Measurements from ENCODE around the gene TMEM232.

DNA sequence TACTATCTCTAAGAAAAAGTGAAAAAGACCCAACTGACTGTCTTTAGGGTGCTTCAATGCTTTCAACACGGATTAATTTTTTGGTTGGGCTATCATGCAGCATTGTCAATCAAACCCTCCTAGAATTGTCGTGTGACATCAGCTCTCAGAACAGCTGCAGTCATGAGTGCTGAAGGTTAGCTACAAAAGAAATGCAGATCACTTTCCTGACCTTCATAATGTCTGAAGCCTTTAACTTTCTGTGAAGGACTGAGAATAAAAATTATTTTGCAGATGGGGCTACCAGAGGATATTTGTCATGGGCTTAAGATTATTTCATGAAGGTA, 107.9 kb upstream of the EFNA5 start:
- RRBS: no CpG with 5 or more reads among the region's 2 CpGs

DNA sequence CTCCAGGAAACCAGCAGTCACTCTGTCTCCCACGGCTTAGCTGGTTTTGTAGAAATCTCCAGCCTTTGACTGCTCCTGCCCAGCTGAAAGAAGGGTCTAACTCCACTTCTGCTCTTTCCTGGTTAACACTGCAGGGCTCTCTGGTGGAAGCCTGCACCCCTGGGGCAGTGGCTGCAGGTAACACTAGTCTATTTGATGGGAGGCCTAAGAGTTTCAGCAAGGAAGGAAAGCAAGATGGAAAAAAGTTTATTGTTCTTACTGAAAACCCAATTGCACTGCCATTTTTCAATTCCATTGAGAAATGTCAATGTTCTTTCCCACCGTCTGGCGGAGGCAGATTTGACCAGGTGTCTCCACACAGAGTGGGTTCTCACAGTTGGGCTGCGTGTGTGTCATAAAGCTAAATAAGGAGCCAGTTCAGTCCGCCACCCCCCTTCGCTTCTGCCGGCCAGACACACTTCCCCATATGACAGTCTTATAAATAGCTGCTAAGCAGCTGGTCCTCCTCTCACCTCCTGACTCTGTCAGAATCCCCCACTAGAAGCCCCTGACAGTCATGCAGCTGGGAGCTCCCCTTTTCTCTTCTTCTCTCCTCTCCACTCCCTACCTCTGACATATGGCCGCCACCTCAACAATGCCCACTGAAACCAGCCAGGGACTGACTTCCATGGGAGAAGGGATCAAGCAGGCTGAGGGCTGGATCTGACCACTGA, 141.7 kb upstream of the EFNA5 start:
- RRBS: no CpG with 5 or more reads among the region's 8 CpGs

- RRBS: no CpG with 5 or more reads among the region's 4 CpGs
Measured at GRCh38 chr5:107904184-107904898, 233.6 kb upstream of the EFNA5 start.

DNA sequence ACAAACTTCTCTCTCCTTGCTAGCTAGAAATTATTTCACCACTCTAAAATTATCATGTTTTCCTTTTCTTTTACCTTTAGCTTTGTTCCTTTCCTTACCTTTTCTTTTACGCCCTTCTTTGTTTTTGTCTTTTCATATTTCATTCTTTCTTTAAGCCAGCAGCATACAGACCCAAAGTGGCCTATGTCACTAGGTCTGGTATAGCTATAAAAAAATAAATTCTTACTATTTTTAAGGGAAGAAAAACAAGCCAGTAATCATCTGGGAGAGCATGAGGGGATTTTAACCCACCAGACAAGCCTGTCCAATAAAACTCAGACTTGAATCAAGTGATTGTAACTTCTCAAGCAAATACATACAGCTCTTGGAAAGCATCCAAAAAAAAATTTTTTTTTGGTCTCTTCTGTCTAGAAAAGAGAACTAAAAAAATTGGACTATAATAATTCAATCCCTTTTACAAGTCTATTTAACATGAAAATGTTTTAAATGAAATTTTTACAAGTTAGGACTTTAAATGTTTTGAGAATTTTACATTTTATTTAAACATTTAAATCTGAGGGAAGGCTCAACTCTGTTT, 61.7 kb downstream of the FBXL17 start:
- RRBS: no CpG with 5 or more reads among the region's 1 CpG

GRCh38 chr5:108360622-108361331, 21.1 kb downstream of the FBXL17 start:
- RRBS: no CpG with 5 or more reads among the region's 3 CpGs

DNA sequence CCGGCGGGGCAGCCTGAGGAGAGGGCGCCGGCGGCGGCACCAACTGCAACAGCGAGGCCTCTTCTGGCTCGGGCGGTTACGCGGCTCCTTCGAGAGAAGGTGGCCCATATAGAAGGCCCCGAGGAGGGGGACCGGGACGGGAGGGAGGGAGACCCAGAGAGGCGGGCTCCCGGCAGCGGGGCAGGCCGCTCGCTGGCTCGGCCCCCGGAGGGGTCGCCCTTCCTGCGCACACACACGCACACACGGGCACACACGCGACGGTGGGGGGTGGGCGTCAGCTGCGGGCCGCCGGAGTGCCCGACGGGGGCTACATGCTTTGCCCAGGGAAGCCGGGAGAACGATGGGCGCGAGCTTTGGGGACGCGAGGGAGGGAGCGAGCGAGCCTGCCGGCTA, 318 bp downstream of the FBXL17 start:
- RRBS: 1% methylated on average over 33 of the region's 44 CpGs

GRCh38 chr5:108912241-108913013, 164.7 kb downstream of the FER start:
- RRBS: no CpG with 5 or more reads among the region's 5 CpGs

GRCh38 chr5:109688675-109689145, 1.0 kb upstream of the MAN2A1 start:
- RRBS: no CpG with 5 or more reads among the region's 10 CpGs

DNA sequence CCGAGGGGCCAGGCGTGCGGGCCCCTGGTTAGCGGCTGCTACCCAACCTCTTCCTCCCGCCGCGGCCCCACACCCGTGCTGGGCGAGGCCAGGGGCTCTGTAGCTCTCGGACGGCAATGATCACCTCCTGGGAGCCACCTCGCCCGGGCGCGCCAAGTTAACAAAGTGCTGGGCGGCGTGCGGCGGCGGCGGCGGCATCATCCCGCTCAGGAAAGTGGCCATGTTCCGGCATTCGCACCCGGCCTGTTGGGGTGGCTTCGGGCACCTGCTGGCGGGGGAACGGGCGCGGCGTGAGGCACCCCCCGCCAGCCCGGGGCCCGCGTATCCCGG, 820 bp downstream of the MAN2A1 start:
- RRBS: 2% methylated on average over 17 of the region's 37 CpGs

DNA sequence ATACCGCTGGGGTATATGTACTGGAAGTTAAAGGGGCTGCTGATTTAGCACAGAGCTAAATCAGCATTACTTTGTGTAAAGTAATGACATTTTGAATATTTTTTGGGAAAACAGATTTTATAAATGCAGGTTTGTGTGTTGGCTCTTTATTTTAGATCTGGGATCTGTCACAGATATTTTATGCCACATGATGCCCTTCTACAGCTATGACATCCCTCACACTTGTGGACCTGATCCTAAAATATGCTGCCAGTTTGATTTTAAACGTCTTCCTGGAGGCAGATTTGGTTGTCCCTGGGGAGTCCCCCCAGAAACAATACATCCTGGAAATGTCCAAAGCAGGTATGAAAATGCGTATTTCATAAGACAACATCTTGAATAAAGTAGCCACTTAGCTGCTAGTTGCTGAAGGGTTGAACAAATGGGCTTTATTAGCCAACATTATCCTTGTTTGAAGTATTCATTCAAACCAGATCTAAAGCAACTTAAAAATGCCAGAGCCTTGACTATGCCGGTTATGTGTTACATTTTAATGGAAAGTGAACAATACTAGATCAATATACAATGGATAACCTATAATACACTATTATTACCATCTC, 80.6 kb downstream of the MAN2A1 start:
- RRBS: no CpG with 5 or more reads among the region's 4 CpGs

DNA sequence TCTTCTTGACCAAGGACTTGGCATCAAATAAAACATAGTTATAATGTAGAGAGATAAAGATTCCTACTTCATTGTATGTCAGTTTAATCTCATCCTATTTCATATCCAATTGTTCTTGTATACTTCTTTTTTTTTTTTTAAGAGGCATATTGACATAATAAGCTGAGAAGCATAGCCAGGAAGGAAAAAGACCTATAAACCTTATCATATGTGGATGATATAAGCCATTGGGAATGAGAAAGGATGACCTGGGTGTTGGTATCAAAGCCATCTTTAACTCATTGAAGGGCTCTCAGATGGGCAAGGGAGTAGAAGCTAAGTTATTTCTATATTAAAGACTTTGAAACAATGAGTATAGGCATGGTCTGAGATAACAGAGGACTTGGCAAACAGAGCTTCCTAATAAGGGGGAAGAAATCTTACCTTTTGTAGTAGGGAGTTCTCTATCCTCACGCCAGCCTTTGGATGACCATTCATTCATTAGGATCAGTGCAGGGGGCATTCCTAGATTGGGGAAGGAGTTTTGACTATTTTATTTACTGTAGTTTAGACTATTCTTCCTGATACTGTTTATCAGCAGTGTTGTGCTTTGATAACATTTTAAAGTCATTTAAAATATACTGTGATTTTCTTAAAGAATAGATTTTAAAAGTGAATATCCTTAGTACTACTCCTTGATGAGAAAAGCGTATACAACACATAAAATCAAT, 95.7 kb downstream of the MAN2A1 start:
- RRBS: no CpG with 5 or more reads among the region's 2 CpGs

GRCh38 chr5:109800145-109800806, 110.5 kb downstream of the MAN2A1 start:
- RRBS: no CpG with 5 or more reads among the region's 3 CpGs

DNA sequence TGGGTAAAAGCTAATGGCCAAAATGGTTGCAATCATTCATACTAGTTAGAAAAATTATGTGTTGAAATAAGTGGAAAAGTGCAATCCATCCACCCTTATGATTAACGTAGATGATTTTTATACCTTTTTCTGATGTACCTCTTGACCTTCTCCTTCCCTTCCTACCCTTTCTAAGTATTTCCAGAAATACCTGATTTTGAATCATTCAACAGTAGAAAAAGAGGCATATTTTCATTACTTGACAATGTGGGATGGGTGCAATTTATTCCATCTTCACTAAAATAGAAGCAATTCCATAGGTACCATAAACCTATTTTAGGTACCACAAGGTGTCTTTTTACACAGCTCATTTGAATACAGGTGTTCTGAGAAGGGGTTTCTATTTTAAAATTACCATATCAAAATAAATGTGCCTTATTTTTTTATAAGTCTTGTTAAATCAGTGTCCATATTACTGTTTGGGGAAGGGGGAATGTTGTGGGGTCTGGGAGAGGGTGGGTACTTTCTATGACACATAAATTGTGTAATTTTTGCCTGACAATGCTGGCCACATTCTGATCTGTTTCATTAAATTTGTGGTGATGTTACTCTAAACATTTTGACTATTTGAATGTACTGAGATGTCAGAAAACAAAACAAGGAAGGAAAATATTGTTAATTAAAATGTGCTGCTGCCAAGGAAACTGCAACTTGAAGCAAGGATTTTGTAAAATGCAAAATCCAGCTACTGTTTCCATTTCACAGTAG, 177.9 kb downstream of the MAN2A1 start:
- RRBS: no CpG with 5 or more reads among the region's 1 CpG

- RRBS: no CpG with 5 or more reads among the region's 6 CpGs
Measured at GRCh38 chr5:110086766-110087379, 397.1 kb downstream of the MAN2A1 start.

GRCh38 chr5:110726243-110726929, at the start of gene TMEM232:
TMEM232 (minus strand) TSS chr5:110726671.
- RRBS: no CpG with 5 or more reads among the region's 16 CpGs

DNA sequence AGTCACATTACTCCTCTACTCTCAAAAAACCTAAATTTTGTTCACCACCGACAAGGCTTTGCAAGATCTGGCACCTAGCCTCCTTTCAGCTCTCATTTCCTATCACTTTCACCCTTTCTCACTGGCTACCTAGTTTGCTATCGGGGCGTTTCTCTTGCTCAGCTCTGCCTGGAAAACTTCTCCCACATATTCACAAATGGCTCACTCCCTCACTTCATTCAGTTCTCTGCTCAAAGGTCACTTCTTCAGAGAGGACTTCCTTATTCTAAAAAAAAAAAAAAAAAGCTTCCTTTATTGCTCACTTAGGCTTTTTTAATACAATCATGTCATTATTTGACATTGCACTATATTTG, 2.1 kb upstream of the SLC25A46 start:
- RRBS: no CpG with 5 or more reads among the region's 3 CpGs

DNA sequence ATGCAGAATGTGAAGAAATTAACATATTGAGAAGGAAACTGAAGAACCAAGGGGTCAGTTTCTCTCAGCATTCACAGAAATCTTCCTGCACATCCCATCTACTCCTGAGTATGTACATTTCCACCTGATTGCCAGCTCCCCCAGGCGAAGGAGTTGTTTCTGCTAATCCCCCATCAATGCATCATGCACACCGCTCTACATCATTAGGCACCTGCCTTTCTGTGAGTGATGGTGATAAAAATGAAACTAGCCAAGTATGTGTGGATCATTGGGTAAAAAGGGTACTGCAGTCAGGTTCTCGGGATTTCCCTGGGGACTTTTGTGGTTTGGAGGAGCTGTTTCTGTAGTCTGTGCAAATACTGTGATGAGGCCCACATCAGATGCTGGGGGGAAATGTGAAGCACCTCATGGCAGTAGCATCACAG, 30.4 kb downstream of the CAMK4 start:
- RRBS: no CpG with 5 or more reads among the region's 3 CpGs

DNA sequence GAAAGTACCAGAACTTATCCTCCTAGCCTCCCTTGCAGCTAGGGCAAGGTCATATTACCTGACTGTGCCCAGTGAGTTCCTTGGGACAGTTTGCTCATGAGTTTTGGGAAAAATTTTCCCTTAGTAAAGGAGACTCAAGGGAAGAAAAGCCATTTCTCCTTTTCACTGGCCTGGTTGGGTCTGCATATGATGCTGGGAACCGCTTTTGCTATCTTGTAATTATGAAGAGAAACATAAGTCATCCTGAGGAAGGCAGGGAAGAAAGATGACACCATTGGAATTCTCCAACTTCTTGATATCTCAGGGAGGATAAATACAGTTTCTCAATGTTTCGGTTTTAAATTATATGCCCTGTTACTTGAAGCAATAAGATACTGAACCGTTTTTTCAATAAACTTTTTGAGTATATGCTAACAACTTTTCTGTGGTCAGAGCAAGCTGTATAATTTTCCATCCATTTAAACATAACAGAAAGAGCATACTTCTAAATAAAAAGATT, 109.7 kb downstream of the STARD4 start:
- RRBS: no CpG with 5 or more reads among the region's 3 CpGs

GRCh38 chr5:112219112-112219656, 199.9 kb downstream of the EPB41L4A start:
- RRBS: no CpG with 5 or more reads among the region's 6 CpGs

Measured in pericardium (tissue), 1 donor.